ENCODE measurements around the gene BOLL.

DNA sequence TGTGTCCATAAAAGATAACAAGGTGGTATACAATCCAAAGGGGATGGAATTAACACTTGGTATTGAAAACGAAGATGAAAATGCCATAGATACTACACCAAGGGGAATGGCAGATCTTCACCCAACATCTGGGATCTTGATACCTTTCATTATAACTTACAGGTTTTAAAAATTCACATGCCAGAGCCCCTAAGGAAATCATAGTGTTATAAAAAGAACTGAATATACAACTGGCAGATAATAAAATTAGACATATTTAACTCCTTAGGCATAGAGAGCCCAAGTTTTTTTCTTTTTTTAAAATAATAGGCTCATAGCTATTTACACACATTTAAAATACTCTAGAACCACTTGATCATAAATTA is 53.2 kb downstream of the MOB4 start:
- PRO-cap, result no peak
CAGE:
- cytosol, long polyA plus RNA, result no peak
- long polyA plus RNA, result no peak
- nucleus, long polyA plus RNA, result no peak

- PRO-cap, result no peak
CAGE:
- cytosol, long polyA plus RNA, result no peak
- long polyA plus RNA, result no peak
- nucleus, long polyA plus RNA, result no peak
These were observed 60.8 kb downstream of the RFTN2 start for GRCh38 chr2:197614583-197615024.

- PRO-cap, result no peak
CAGE:
- cytosol, long polyA plus RNA, result no peak
- long polyA plus RNA, result no peak
- nucleus, long polyA plus RNA, result no peak
These were observed at the start of gene BOLL for GRCh38 chr2:197784936-197785460. Gene BOLL, minus strand, starts transcription at chr2:197785319.

DNA sequence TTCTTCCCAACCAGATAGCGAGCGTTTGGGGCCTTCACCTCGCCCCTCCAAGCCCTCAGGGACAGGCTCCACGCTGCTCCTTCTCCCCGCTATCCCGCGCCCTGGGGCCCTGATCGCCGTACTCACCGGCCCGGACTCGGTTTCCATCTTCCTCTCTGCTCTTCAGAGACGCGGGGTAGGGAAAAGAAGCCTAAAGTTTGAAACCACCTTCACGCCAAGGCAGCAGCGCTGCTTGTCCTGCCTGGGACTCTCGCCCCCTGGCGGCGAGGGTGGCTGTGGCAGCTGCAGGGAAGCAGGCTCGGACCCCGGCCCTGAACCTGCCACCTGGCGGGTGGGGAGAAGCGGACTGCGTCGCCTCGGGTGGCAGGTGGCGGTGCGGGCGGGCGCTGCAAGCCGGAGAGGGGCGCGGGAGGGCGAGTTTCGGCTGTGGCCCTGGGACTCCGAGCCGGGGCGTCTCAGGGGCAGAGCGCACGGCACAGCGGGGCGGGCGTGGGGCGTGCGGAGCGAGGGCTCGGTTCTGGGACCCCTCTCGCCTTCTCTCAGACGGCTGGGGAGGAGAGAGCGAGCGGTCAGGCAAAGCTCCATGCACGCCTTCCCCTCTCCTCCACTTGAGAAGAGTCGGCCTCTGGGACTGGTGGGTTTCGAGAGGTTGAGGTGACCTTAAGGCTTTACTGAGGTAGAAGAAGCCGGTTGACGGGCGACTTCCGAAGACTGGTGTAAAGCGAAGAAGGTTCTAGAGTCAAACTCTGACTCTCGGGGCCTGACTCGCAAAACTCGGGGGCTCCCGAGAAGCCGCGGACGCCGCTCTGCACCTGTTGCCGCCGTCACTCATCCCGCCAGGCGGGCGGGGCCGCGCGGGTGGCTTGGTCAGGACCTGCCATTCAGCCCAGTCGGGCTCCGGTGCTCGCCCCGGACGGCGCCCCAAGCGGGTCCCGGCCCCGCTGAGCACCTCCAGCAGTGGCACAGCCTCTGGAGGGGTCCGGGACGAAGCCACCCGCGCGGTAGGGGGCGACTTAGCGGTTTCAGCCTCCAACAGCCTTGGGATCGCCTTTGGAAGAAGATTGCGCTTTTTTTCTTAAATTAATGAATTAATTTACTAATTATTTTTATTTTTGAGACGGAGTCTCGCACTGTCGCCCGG is 1.1 kb upstream of the BOLL start:
- PRO-cap, result no peak
CAGE:
- cytosol, long polyA plus RNA, result no peak
- long polyA plus RNA, result no peak
- nucleus, long polyA plus RNA, result no peak

DNA sequence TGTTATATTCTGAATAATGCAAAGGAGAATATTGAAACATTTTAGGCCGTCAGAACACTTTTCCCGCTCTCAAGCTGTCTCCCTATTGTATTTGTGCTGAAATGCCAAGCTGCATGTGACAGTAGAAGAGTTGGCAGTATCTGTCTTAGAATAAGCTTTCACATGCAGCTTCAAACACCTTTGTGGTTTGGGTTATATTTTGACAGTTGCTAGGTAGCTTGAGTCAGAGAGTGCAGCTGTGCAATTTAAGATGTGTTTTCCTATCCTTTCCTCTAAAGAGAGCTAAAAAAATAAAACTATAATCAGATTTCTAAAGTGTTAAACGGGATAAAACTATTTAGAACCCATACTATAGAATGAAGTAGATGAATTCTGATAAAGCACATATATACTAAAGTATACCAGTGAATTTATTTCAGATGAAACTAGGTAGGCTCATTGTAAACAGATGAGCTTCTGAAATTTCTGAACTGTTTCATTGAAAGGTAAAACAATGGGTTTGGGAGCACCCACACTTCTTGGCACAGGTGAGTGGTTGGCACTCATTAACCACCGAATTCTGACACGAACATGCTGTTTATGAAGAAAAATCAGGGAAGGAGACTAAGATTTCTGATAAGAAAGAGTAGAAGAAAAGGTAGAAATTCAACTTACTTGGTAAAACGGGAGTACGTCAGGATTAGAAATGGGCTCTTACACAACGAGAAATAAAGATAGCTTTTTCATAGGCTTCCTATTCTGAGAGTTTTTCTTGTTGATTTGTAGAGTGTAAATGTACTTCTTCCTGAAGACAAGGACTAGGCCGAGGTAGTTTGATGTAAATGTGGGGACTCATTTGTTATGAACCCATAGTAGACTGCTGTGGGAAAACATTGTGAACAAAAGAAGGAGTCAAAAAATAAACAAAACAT is 43.6 kb downstream of the PLCL1 start:
- PRO-cap, result no peak
CAGE:
- cytosol, long polyA plus RNA, result no peak
- long polyA plus RNA, result no peak
- nucleus, long polyA plus RNA, result no peak

- PRO-cap, result no peak
CAGE:
- cytosol, long polyA plus RNA, result no peak
- long polyA plus RNA, result no peak
- nucleus, long polyA plus RNA, result no peak
These were observed 299.5 kb downstream of the PLCL1 start for GRCh38 chr2:198103836-198104373.

DNA sequence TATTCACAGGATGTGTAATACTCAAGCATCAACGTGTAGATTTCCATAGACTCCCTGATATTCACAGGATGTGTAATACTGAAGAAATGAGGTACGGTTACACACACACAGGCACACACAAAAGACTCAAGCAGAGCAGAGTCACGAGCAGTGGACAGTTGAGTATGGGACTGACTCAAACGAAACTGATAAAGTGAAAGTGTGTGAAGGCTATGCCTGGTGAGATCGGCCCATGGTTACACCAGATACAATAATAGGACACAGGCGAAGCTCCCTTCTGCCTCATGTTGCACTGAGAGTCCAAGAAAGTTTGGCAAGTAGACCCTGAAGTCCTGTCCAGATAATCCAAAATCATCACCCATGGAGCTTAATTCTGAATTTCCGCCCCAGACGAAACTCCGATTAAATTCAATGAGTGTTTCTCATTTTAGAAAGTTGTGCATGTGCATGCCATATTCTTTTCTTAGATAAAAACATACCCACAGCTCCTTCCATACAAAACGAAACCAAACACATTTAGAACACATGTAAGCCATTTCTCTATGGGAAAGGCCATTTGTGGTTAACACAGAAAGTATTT is 567.6 kb downstream of the PLCL1 start:
- PRO-cap, result no peak
CAGE:
- cytosol, long polyA plus RNA, result no peak
- long polyA plus RNA, result no peak
- nucleus, long polyA plus RNA, result no peak

DNA sequence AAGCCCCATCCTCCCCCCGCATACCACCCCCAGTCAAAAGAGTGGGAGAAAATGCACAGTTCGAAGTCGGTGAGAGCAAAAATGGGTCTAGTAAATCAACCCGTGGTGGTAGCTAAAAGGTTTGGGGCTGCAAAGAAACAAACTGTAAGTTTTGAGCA is 2.3 kb upstream of the SATB2 start:
- PRO-cap, result no peak
CAGE:
- cytosol, long polyA plus RNA, result no peak
- long polyA plus RNA, result no peak
- nucleus, long polyA plus RNA, result no peak

DNA sequence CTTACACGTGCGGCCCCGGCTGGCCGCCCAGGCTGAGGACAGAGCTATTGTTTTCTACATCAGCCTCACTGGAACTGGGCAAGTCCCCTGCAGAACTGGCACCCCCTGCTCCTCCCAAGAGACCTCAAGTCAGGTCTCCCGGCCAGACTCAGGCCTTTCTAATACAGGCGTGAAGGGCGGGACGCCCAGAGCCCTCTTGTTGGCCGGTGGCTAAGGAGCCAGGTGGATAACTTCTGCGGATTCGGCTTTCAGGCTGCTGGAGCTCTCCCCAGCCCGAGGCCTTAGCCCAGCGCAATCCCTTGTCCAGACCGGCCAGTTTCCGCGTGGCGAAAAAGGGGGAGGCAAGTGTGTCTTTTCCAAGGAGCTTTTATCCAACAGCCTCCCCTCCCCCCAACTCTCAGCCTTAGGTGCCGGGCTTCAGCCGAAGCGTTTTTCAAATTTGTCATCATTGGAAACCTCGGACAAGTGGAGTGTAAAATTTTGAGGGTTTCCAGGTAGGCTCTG is 9.3 kb upstream of the SATB2 start:
- PRO-cap, result no peak
CAGE:
- cytosol, long polyA plus RNA, result no peak
- long polyA plus RNA, result no peak
- nucleus, long polyA plus RNA, result no peak

GRCh38 chr2:199926249-199927287 is 15.5 kb downstream of the C2orf69 start:
- PRO-cap, result no peak
CAGE:
- cytosol, long polyA plus RNA, result no peak
- long polyA plus RNA, result no peak
- nucleus, long polyA plus RNA, result no peak

- PRO-cap, result no peak
CAGE:
- cytosol, long polyA plus RNA, result no peak
- long polyA plus RNA, result no peak
- nucleus, long polyA plus RNA, result no peak
These were observed 71.4 kb downstream of the SPATS2L start for GRCh38 chr2:200377703-200378466.

- PRO-cap, result no peak
CAGE:
- cytosol, long polyA plus RNA, result no peak
- long polyA plus RNA, result no peak
- nucleus, long polyA plus RNA, result no peak
These were observed 33.1 kb downstream of the KCTD18 start for GRCh38 chr2:200476764-200477154.

- PRO-cap, result no peak
CAGE:
- cytosol, long polyA plus RNA, result no peak
- long polyA plus RNA, result no peak
- nucleus, long polyA plus RNA, result no peak
These were observed 6.7 kb downstream of the AOX1 start for GRCh38 chr2:200592315-200593195.

DNA sequence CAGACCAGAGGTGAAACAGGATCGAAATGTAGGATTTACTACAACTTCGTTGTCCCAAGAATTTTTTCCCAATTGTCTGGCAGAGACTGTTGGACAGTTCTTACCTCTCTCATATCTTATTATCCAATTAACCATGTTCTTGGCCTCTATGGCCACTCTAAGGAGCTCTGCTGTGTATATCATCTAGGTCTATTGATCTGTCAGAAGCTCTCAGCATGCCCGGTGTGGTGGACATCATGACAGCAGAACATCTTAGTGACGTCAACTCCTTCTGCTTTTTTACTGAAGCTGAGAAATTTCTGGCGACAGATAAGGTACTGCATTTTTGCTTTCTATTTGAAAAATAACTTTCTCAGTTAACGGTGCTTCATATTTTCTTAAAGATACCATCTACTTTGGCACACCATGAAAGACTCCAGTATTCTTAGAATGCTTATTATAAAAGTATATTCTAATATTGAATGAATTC is 35.2 kb downstream of the AOX1 start:
- PRO-cap, result no peak
CAGE:
- cytosol, long polyA plus RNA, result no peak
- long polyA plus RNA, result no peak
- nucleus, long polyA plus RNA, result no peak

GRCh38 chr2:200695113-200696135 is 109.6 kb downstream of the AOX1 start:
- PRO-cap, result no peak
CAGE:
- cytosol, long polyA plus RNA, result no peak
- long polyA plus RNA, result no peak
- nucleus, long polyA plus RNA, result no peak

- PRO-cap, result no peak
CAGE:
- cytosol, long polyA plus RNA, result no peak
- long polyA plus RNA, result no peak
- nucleus, long polyA plus RNA, result no peak
These were observed 15.5 kb downstream of the BZW1 start for GRCh38 chr2:200826898-200828013.

DNA sequence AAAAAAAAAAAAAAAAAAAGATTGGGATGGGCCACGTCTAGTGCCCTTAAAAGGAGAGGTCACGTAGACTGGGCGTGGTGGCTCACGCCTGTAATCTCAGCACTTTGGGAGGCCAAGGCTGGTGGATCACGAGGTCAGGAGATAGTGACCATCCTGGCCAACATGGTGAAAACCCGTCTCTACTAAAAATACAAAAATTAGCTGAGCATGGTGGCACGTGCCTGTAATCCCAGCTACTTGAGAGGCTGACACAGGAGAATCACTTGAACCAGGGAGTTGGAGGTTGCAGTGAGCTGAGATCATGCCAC is 19.4 kb downstream of the BZW1 start:
- PRO-cap, result no peak
CAGE:
- cytosol, long polyA plus RNA, result no peak
- long polyA plus RNA, result no peak
- nucleus, long polyA plus RNA, result no peak

- PRO-cap, result no peak
CAGE:
- cytosol, long polyA plus RNA, result no peak
- long polyA plus RNA, result no peak
- nucleus, long polyA plus RNA, result no peak
These were observed 1.3 kb downstream of the CLK1 start for GRCh38 chr2:200863069-200863612.

GRCh38 chr2:200864088-200864532 is 348 bp downstream of the CLK1 start:
- PRO-cap, result no peak
CAGE:
- cytosol, long polyA plus RNA, result no peak
- long polyA plus RNA, result no peak
- nucleus, long polyA plus RNA, result no peak

- PRO-cap, result no peak
CAGE:
- cytosol, long polyA plus RNA, result no peak
- long polyA plus RNA, result no peak
- nucleus, long polyA plus RNA, result no peak
These were observed 3.4 kb upstream of the ORC2 start for GRCh38 chr2:200966741-200967338.